LNCaP clone FGC (cell line): ENCODE measurements around a stretch of chr3.

GRCh38 chr3:124985301-124985790 is 50.8 kb upstream of the MUC13 start:
- RRBS, 2 experiments = no CpG with 5 or more reads among the region's 5 CpGs

DNA sequence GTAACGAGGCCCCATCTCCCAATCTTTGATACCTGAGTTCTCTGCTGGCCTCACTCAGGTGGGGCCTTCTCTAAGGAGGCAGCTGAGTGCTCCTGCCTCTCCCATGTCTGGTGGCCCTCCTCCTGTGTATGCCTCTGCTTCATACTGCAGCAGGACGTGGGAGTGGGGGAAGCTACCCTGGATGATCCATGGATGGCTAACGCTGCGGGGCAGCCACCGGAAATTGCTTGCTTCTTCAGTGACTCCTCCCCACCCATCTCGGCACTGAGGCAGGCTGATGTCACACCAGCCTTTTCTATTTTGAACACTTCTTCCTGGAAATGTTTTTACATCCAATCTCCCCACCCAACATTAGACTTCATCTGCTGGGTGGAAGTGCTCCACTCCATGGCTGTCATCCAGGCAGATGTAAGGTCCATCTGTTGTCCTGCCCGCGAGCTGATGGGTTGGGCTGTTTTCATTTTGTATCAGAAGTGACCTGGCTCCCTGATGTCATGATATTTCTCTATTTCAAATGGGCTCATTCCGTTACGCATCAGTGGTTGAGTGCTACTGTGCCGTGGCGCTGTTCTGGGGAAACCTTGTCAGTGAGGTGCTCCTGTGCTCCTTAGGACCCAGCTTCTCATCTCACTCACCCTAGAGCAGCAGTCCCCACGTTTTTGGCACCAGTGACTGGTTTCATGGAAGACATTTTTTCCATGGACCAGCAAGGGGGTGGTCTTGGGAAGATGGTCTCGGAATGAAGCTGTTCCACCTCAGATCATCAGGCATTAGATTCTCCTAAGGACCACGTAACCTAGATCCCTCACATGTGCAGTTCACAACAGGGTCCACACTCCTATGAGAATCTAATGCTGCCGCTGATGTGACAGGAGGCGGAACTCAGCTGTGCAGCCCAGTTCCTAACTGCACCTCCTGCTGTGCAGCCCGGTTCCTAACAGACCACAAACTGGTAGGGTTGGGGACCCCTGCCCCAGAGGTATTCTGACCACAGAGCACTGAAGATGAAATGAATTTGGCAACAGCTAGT is 59.1 kb upstream of the MUC13 start:
- RRBS, 2 experiments = 95% methylated on average over 3 of the region's 18 CpGs; no CpG with 5 or more reads in 1 of the 2 experiments

DNA sequence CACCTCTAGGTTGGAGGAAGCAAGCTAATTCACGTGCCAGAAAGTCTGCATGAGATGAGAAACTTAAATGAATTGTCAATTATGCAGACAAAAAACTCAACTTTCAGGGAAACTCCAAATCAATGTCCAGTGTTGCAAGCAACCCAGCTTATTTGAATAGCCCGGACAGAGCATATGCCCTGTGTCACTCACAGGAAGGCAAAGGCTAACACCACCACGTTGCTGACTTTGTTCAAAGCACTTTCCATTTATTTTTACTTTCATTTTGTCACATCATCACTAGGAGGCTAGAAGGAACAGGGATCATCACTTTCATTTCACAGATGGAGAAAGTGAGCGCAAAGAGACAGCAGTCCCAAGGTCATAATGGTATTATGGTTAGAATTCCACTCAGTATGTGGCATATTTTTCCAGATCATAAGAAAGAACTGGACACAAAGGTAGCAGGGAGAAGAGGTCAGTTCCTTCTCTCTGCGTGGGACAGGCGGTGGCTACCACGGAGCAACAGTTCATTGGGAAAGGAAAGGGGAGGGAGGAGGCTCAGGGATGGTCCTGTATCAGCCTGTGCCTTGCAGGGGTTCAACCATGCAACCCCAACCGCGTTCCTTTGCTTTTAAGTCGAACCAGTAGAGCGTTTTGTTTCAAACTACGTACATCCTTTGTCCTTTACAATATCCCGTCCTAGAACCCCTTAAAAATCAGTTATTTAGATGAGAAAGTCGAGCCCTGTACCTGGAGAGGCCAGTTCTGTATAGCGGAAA is 1.2 kb downstream of the HEG1 start:
- RRBS, 2 experiments = no CpG with 5 or more reads among the region's 15 CpGs

DNA sequence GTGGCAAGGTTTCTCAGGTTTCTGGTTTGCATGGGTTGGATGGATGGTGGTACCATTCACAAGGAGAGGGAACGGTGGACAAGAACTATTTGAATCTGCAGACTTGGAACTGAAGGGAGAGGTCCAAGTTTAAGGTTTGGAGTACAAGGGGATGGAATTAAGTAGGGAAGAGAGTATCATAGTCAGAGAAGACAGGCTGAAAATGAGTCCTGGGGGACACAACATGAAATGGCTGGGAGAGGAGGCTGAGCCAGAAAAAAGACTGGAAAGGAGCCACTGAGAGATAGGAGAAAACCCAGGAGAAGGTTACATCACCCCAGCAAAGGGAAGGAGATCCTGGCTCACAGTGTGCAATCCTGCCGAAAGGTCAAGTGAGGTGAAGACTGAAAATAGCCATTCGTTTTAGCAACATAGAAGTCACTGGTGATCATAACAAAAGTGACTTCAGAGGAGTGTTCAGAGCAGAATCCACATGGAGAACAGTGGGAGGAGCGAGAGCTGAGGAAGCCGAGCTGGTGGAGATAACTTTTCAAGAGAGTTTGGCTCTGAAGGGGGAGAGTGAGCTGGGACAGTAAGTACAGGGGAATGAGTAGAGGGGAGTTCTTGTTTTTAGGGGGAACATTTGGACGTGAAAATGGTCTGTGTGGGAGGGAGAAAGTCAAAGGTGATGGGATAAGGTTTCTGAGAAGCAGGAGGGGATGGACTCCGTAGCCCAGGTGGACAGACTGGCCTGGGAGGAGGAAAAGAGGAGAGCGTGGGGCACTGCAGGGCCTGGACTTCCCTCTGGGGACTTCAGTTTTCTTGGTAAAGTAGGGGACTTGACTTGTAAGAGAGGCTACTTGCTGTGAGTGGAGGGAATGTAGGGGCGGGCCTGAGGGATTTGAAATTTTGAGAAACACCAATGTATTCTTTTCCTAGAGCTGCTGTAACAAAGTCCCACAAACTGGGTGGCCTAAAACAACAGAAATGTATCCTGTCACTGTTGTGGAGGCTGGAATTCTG is 5.5 kb upstream of the HEG1 start:
- RRBS, 2 experiments = no CpG with 5 or more reads among the region's 9 CpGs

- RRBS, 2 experiments = no CpG with 5 or more reads among the region's 4 CpGs
Observed at GRCh38 chr3:125110817-125111530, 55.2 kb upstream of the HEG1 start.

DNA sequence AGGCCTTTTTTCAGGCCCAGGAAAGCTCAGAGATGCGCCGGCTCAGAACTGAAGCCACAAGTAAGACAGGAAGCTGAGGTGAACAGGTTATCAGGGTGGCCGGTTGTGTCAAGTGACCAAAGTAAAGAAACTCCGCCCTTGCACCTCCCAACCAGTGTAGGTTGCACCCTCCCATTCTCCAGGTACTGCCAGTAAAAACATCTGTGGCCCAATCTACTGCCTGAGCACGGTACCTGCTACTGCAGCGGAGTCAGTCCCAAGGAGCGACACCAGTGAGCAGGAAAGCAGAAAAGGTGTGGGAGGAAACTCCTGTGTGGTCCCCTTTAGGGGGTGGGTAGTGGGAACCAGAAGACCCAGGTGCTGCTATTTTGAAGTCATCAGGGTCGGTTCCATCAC is 60.0 kb upstream of the HEG1 start:
- RRBS, 2 experiments = 64 to 70% methylated on average over 2 of the region's 8 CpGs

- RRBS, 2 experiments = no CpG with 5 or more reads among the region's 1 CpG
Observed at GRCh38 chr3:125148090-125148289, 64.6 kb downstream of the SLC12A8 start.

- RRBS, 2 experiments = no CpG with 5 or more reads among the region's 6 CpGs
Observed at GRCh38 chr3:125206934-125207415, 5.6 kb downstream of the SLC12A8 start.

DNA sequence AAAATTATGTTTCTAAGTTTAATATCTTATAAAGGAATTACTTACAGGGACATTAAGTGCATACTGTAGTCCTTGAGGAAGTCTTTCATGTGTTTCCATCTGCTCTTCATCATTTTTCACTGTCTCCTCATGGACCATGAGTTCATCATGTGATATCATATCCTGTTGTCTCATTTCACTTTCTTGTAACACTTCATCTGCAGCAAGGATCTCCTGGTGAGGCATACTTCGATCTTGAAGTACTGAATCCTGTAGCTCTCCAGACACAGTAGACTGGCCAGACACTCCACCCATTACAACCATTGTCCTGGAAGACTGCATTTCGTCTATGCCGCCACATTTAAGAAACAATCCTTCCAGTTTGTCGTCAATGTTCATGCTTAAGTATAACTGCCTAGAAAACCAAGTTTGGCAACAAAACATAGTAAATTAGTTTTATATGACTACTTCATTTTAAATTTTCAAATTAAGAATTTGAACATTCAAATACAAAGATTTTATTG is 61.8 kb downstream of the ZNF148 start:
- RRBS, 2 experiments = no CpG with 5 or more reads among the region's 4 CpGs

GRCh38 chr3:125367265-125368033 is 7.7 kb downstream of the ZNF148 start:
- RRBS, 2 experiments = no CpG with 5 or more reads among the region's 5 CpGs

DNA sequence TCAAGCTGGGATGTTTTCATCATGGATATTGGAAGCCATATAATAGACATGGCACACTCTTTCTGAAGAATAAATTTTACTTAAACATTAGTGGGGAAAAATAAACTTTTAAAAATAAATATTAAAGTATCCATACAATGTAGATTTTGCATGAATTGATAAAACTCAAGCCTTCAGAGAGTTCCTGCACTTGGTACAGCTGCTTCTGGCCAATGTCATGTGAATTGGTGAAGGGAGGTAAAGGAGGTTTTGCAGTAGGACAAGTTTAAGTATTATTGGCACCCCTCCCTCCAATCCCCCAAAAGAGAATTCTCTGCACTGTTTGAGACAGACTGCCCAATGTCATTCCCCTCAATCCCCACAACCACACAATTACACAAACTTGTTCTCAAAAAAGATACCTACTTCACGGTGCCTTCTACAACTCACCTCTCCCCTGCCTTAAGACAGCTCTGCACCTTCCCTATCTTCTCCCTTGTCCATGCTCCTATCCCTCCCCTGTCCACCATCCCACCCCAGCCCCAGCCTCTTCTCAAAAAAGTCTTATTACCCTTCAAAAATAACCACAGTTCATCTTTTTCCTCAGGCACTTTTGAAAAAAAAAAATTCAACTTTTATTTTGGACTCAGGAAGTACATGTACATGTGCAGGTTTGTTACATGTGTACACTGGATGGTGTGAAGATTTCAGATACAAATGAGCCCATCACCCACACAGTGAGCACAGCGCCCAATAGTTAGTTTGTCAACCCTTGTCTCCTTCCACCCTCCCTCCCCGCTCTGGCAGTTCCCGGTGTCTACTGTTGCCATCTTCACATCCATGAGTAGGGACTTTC is 47.4 kb downstream of the SNX4 start:
- RRBS, 2 experiments = no CpG with 5 or more reads among the region's 4 CpGs

GRCh38 chr3:125602714-125602999 is 7.4 kb upstream of the OSBPL11 start:
- RRBS, 2 experiments = no CpG with 5 or more reads among the region's 1 CpG

DNA sequence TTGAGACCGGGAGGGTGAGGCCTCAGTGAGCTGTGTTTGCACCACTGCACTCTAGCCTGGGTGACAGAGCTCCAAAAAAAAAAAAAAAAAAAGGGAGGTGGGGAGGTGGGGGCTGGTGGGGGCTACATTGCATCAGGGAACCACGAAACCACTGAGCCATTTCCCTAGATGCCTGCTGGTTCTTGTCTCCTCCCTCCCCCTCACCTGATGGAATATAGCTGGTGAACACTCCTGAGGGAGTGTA is 39.0 kb upstream of the OSBPL11 start:
- RRBS, 2 experiments = no CpG with 5 or more reads among the region's 2 CpGs

DNA sequence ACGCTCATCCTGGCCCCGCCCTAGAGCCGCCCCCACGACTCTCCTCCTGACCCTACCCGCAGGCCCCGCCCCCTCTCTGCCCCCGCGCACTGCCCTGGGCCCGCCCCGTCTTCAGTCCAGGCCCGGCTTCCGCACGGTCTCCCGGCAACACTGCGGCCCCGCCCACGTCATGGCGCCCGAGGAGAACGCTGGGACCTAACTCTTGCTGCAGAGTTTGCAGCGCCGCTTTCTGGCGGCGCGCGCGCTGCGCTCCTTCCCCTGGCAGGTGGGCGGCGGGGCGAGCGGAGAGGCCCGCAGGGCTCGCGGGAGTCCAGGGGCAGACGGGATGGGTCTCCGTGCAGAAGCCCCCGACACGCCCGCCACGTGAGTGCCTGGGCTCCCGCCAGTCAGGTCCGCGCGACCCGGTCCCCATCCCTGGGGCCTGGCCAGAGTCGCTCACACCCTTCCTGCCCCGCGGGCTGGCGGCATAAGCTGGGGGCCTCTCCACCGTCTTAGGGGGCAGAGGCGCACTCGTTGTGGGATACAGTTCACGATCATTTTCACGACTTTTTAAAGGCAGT is 52.4 kb upstream of the ROPN1B start:
- RRBS, 2 experiments = no CpG with 5 or more reads among the region's 55 CpGs

GRCh38 chr3:125917015-125917659 is 51.8 kb upstream of the ROPN1B start:
- RRBS, 2 experiments = no CpG with 5 or more reads among the region's 14 CpGs

GRCh38 chr3:126179823-126180269 is 540 bp downstream of the ALDH1L1 start:
- RRBS, 2 experiments = 65 to 85% methylated on average over 5 to 7 of the region's 30 CpGs

DNA sequence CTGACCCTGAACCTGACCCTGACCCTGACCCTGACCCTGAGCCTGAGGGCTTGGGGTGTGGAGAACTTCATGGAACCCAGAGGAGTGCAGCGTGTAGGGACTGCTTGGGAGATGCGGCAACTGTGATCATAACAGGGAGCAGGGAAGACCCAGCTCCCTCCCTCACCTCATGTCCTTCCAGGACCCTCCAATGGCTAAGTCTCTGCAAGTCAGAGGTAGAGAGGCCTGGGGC is 6.0 kb upstream of the ALDH1L1 start:
- RRBS, 2 experiments = no CpG with 5 or more reads among the region's 2 CpGs

DNA sequence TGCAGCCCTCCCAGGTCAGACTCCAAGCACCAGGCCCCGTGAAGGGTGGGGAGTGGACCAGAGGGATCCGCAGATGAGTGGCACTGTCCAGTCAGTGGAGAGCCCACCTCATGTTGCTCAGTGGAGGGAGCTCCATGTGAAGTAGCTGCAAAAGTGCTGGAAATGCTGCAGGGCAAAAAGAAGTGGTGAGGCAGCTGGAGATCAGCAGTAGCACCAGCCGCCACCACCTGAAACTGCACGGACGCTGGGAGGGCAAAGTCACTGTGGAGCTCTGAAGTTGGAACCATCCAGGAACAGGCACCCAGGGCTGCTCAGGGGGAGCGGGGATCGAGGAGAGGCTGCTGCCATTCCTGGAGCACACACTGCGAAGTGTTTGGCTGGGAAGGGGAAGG is 6.3 kb upstream of the ALDH1L1 start:
- RRBS, 2 experiments = no CpG with 5 or more reads among the region's 8 CpGs

- RRBS, 2 experiments = no CpG with 5 or more reads among the region's 6 CpGs
Observed at GRCh38 chr3:126212483-126212805, 32.1 kb upstream of the ALDH1L1 start.

GRCh38 chr3:126212806-126214094 is 32.9 kb upstream of the ALDH1L1 start:
- RRBS, 2 experiments = 78 to 86% methylated on average over 41 to 48 of the region's 102 CpGs